Measurements from ENCODE around the genes IFI44L and ODF2L.

GRCh38 chr1:78619414-78620692, at the start of gene IFI44L:
TSS of gene IFI44L (plus strand) at chr1:78620448.
- PRO-cap = no peak

- PRO-cap = no peak
These were observed 487.2 kb upstream of the ADGRL4 start for GRCh38 chr1:79493682-79494268.

DNA sequence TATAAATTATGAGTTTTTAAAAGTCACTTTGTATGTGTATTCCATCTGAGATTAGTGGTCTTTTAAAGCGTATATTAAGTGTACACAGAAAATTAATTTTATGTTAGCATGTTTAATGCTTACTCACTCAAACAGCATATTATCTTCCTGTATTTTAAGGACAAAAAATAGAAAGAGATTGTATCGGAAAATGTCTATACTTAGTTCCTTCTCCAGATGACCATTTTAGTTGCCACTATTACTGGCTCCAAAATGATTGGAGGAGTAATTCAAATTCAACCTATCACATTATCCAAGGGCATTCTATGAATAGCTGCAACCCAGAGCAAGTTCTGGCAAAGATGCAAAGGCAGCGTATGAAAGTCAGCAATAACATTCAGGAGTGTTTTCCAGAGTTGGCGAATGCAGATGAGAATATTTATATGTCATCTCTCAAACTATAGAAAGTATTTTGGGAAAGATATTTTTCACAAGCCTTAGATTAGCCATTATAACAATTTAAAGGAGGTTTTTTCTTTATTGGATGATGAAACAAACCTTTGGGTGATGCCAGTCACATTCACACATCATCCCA, 389.8 kb upstream of the ADGRL2 start:
- PRO-cap = no peak

GRCh38 chr1:81920114-81920790, 119.5 kb downstream of the ADGRL2 start:
- PRO-cap = no peak

GRCh38 chr1:83150591-83150791, 848.4 kb downstream of the TTLL7 start:
- PRO-cap = no peak

GRCh38 chr1:83181982-83182962, 816.7 kb downstream of the TTLL7 start:
- PRO-cap = no peak

GRCh38 chr1:84126036-84126235, 18.1 kb upstream of the PRKACB start:
- PRO-cap = no peak

DNA sequence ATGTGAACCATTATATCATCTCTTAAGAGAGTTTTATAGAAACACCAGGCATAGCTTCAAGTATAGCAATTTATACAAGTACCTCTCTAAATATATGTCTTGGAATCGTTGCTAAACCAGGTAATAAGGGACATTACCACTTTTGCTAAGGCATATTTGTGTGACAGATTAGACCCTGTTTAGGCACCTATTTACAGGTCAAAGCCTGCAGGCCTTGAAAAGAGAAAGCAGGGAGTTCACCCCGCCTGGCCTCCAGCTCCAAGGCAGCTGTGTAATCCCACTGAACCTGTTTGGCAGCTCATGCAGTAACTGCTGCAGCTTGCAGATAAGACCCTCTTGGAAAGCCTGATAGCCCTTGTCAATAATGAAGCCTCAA, 24.1 kb upstream of the SYDE2 start:
- PRO-cap = no peak

DNA sequence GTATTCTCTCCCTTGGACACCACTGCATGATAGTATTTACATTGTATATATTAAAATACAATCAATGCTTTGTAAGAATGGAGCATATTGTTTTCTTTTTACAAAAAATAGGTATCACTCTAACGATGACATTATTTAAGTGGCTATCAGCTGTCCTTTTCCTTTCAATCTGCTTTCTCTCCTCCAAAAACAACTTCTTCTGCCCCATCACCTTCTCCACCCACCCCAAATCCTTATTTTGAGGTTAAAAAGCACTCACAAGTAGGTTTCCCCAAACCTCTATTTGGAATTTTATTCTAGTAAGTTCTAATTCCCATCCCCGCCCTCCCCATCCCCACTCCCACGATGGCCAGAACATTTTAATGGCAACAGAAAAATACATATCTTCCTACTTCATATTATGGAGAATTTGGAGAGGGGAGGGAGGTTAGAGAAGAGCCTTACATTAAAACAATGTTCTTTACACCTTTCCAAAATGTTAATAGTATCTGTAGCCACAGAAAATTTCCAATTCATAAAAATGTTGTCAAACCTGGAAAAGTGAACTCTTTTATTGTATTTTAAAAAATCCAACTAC, 6.2 kb downstream of the C1orf52 start:
- PRO-cap = no peak

GRCh38 chr1:85297491-85298090, 21.2 kb upstream of the BCL10 start:
- PRO-cap = no peak

- PRO-cap = no peak
These were observed 74.4 kb upstream of the BCL10 start for GRCh38 chr1:85350885-85351128.

DNA sequence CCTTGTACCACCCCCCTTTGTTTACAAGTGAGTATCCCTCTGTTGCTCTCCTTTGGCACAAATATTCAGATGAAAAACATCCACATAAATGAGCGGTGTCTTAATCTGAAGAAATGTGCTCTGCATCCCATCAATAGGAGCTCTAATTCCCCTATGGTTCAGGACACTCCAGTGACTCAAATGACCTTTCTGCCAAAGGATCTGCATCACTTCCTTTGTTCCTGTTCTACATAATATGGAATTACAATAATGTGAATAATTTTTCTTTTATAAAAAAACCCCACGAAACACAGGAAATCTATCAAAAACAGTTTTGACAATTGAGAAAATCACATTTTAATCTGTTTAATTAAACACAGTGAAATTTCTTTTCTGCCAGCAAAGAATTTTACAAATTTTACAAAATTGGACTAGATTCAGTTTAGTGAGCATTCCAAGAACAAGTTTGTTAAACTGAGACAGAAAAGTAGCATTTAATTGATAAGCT, 16.5 kb downstream of the DDAH1 start:
- PRO-cap = no peak

DNA sequence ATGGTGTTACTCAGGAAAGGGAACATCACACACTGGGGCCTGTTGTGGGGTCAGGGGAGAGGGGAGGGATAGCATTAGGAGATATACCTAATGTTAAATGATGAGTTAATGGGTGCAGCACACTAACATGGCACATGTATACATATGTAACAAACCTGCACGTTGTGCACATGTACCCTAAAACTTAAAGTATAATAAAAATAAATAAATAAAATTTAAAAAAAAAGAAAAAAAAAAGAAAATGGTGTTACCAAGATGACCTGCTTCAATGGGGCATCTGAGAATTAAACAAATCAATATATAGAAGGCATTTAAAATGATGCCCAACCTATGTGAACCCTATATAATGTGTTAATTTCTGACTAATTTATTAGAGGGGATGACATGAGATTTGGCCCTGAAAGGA, 4.7 kb upstream of the CCN1 start:
- PRO-cap = no peak

DNA sequence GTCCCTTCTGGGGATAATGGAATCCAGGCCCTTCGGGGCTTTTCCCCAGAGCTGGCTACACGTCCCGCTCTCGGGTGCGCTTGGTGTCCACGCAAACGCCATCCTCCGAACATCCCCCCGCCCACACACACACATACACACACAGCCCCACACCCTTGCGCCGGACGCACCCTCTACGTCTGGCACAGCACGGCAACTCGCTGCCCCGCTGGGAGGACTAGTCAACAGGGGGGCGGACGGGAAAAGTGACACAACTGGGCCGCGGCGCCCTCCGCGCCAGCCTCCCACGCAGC, 4.1 kb upstream of the CCN1 start:
- PRO-cap = no peak

DNA sequence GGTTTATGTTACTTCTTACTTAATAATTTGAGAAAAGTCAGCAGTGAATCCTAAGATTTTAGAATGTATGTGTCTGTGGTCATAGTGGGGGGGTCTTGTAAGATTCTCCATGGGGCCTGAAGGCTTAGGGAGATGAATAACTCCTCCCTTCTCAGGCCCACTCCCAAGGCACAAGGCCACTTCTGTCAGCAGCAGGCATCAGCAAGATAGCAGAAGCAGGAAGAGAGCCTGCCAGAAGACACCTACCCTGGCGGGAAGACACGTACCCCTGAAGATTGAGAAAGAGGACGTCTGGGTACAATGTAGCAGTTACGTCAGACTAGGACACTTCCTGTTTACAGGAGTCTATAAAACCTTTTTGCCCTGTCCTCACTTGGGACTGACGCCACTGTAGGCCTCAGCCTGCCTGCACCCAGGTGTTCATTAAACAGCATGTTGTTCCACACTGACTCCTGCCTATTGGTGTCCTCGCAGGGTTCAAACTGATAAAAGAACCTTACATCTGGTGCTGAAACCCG, 56.8 kb downstream of the ODF2L start:
- PRO-cap = no peak

GRCh38 chr1:86395692-86396818, at the start of gene ODF2L:
TSS of gene ODF2L (minus strand) at chr1:86396323.
- PRO-cap = bidirectional peak, plus-strand start at chr1:86396088, minus-strand start at chr1:86396096; bidirectional peak, plus-strand start at chr1:86396573, minus-strand start at chr1:86396283

DNA sequence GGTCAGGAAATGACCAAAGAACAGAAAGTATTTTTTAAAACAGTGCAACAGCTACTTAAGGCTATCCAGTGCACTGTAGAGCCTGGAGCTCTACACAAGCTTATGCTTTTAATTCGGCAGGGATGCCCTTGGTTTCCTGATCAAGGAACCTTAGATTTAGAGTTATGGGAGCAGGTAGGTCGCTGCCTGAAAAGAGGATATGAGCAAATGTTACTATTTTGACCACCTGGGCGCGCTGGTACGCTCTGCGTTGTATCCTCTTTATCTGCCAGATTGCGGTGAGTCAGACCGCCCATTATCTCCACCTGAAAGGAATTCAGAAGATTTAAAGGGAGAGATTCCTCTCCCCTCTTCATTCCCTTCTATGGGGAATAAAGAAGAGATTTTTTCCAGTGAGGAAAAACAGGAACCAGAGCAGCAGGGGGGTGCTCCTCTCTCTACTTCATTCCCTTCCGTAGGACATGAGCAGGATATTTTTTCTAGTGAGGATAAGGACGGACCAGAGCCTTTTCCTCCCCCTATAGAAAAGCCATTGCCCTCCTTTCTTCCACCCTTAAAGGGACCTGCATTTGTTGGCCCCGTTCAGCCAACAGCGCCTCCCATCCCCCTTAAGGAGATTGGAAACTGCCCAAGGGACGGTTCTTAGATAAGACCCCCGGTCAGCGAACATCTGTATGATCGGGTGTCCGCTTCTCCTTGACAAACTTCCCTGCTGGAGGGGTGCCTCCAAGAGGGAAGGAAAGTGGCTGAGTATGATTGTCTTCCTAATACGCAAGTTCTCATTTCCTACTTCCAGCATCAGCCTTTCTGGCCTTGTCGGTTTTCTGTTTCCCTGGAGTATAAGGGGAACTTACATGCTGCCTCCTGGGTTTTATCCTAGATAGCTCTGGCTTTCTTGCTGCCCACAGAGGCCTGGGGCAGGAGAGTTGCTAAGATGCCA, 34.2 kb downstream of the CLCA1 start:
- PRO-cap = no peak

DNA sequence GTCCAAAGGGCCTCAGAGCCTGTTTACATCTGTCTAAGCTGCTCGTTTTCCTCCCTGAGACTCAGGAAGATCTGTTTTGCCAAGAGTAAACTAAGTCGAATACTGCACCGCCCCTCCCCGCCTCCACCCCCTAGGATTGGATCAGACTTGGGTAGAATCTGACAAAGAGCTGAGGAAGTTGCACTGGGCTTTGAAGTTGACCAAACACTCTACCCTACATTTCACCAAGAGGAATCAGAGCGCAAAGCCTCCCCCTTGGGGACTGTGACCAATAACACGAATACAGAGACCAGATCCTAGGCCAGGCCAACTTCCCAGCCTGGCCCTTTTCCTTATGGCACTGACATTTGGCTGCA, 206.9 kb upstream of the LMO4 start:
- PRO-cap = no peak

DNA sequence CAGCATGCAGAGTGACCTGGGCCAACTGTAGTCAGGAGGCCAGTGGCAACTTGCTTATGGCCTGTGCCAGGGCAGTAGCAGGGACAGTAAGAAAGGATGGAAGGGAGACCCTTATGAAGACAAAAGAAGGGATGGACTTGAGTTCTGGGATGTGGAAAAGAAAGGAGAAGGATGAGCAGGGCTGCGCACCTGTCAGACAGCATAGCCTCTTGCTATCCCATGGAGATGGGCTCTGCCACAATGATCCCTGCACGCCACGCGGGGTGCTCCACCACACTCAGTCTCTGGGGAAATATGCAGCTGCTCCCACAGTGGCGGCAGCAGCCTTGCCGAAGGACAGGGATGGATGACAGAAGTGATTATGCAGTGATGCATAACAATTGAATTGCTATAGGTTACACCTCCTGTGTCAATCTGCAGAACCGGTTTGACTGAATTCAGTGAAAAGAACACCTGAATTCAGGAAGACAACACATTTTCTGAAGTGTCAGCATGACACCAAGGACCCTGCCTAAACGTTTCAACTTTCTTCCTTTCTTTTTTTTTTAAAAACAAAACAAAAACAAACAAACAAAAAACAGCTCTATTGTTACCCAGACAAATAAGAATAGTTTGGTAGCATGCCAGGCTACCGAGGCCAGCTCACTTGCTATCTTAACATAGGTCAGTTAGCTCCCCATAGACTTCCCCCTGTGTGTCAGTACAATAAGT, 127.8 kb upstream of the LMO4 start:
- PRO-cap = no peak

GRCh38 chr1:87346159-87346677, 17.5 kb downstream of the LMO4 start:
- PRO-cap = no peak

Measured in natural killer cell (primary cell).